Daoy (cell line): ENCODE measurements around the genes AXL and CEACAM3.

GRCh38 chr19:40610907-40611567 is 9.9 kb downstream of the LTBP4 start:
- RAMPAGE, long total RNA = no peak

DNA sequence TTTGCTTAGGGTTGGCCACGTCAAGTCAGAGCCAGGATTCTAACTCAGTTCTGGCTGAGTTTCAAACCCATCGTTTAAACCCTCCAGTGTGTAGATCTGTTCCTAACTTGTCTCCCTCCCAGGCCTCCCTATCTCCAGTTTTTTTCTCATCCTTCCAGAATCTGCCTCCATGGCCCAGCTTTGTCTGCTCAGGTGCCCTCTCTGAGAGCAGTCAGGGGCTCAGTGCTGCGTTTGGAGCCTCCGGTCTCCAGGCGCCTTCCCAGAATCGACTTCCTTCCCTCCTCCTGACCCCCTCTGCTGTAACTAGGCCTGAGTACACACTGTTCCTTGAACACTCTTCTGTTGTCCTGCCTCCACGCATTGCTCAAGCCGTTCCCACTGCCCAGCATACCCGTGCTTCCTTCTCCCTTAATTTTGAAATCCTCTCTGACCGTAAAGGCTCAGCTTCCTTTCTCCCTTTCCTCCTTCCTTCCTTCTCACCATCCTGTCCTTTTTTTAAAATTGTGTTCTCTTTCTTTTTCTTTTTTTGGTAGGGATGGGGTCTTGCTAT is 3.6 kb downstream of the ITPKC start:
- RAMPAGE, long total RNA = no peak

- RAMPAGE, long total RNA = no peak
Observed at GRCh38 chr19:40847594-40848046, 2.6 kb downstream of the CYP2A6 start.

DNA sequence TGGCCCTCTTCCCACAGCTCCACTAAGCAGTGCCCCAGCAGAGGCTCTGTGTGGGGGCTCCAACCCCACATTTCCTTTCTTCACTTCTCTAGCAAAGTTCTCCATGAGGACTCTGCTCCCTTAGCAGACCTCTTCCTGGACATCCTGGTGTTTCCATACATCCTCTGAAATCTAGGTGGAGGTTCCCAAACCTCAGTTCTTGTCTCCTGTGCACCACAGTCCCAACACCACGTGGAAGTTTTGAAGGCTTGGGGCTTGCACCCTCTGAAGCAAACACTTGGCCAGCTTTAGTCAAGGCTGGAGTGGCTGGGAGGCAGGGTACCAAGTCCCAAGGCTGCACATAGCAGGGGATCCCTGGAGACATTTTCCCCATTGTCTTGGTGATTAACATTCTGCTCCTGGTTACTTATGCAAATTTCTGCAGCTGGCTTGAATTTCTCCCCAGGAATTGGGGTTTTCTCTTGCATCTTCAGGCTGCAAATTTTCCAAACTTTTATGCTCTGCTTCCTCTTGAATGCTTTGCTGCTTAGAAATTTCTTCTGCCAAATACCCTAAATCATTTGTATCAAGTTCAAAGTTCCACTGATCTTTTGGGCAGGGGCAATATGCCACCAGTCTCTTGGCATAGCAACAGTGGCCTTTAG is 10.3 kb upstream of the CYP2B6 start:
- RAMPAGE, long total RNA = no peak

DNA sequence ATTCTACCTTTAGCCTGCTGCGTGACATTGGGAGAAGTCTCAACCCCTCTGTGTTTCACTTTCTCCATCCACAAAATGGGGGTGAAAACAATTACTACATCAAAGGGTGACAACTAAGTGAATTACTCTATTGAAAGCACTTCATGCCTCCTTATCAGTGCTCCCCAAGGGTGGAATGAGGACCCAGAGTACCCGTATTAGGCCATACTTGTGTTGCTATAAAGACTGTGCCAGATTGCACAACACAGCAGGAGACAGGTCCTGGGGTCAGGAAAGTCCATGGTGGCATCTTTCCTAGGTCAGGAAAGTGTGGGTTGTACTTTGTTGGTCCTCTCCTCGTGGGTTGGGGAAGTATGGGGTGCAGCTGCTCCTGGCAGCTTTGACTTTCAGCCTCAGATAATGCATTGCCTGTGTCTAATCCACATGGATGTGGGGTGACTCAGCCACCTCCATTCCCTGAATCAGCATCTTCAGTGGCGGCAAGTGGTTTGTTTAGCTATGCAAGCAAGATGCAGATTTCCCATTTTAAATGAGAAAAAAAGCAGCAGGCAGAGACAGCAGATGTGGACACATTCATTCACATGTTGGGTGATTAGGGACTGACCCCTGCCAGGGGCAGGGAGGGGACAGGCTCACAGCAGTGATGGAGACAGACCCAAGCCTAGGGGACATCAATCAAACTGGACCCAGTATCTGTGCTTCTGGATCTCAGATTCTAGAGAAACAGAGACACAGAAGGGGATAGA is 8.4 kb upstream of the CYP2B6 start:
- RAMPAGE, long total RNA = no peak

- RAMPAGE, long total RNA = start-site peak on the plus strand at chr19:41219185-41219216, 97 and 63 reads in 2 replicates
Observed at GRCh38 chr19:41218482-41219566, at the start of gene AXL. AXL (plus strand) TSS chr19:41219223.

DNA sequence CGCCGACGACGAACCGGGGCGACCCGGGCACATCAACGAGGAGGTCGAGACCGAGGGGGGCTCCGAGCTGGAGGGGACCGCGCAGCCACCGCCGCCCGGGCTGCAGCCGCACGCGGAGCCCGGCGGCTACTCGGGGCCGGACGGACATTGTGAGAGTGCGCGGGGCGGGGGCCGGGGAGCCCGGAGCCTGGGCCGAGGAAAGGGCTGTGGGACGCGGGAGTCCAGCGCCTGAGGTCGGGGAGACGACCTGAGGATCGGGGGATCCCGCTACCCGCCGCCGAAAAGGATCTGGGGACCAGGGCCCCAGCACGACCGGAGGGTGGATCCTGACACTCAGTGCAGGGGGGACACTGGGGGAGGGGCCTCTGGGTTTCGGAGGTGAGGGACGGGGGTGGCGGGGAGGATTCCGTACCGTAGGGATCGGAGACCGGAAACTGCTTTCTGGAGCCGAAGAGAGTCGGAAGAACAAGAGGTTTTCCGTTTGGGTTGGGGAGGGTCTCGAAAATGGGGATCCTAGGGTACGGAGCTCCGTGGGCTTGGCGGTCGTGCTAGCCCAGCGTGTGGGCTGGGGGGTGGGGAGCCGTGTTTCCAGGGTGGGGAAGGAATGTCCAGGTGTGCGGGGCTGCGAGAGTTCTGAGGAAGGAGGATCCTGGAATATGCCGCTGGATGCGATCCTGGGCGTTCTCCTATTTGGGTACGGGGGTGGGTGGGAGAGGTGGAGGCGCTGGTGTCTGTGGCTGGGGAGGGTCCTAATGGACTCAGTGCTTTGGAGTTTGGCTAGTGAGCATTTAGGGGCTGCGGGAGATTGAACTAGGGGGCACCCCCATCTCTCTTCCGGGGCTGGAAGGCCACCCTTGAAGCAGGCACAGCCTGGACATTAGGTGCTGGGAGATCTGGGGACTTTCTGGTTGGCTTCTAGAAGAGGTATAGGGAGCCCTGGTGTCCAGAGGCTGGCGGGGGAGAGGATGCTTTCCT is 765 bp downstream of the HNRNPUL1 start:
- RAMPAGE, long total RNA = start-site peak on the plus strand centred at position 414 of the sequence, 140 bp wide, 30 and 36 reads in 2 replicates

- RAMPAGE, long total RNA = no peak
Observed at GRCh38 chr19:41266617-41267346, 2.6 kb downstream of the HNRNPUL1 start.

DNA sequence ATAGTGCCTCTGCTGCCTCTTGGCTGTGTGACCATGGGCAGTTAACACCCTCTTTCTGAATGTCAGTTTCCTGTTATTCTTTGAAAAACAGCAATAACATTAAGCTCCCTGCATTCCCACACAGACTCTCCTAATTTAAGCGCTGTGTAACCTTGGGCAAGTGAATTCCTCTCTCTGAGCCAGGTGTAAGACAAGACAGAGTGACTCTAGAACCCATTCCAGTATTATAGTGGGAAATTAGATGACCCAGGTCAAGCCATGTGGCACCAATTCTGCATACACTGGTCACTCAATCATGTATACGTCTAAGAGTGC is 4.6 kb downstream of the TGFB1 start:
- RAMPAGE, long total RNA = no peak

DNA sequence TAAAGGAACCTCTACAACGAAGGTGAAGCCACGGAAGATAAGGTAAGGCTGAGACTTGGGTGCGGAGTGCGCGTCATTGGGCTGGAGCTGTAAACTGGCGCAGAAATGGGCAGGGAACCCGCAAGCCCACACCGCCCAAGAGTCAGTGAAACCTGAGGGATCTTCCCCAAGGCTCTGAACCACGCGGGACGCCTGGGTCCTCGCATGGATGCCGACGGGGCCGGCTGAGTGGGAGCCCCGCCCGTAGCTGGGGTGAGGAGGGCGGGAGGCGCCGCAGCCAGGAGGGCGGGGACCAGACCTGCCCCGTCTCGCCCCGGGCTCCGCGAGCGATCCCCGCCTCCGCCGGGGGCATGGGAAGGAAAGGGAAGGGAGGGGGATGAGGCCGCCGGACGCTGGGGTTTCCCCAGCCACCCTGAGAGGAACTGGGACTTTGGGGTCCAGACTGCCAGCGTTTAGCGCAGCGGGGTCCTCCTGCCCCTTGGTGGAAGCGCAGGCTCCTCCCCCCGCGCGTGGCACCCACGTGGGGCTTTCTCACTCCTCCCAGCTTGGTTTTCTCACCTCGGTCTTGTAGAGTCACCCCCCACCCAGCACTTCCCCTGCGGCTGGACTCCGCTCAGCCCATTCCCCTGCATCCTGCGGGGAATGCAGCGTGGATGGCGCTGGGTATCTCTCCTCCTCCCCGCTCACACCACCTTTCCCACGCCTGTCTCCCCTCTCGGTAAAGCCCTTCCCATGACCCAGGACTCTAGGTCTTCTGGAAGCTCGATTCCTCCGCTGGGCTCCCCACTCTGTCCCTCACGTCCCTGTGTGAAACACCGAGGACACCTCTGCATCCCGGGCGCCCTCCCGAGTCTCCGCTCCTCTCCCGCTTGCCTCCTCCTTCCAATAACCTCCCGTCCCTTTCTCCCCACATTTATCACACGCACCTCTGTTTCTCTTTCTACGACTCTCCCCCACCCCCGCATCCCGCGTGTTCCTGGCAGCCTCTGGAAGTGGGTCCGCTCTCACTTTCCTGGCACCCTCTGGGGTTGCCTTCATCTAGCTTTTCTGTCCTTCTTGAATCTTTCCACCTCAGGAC is 2.2 kb downstream of the TGFB1 start:
- RAMPAGE, long total RNA = no peak

GRCh38 chr19:41420329-41421164 is 6.6 kb downstream of the B3GNT8 start:
- RAMPAGE, long total RNA = no peak

GRCh38 chr19:41427639-41428676 is 784 bp upstream of the B3GNT8 start:
- RAMPAGE, long total RNA = no peak

DNA sequence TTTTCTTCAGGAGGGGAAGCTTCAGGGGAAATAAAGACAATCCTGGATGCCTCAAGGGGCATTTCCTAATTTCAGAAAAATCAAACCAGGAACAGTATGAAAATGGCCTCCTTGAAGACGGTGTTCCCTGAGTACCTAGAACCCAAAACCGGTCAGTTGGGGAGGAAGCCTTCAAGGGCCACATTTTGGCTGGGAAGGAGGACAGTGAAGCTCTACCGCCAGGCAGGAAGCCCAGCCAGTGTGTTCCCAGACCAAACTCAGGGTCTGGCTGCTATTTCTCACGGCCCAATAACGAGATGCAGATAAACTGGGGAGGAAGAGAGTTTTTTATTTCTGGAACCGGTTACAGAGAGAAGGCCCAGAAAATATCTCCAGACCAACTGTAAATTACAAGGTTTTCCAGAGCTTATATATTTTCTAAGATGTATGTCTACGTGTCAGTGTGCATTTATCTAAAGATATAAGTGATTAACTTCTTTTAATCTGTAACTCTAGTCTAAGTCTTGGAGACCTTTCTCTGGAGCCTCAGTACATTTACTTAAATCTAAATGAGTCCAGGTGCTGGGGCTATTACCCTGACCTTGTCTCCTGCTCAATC is 24.2 kb upstream of the CEACAM21 start:
- RAMPAGE, long total RNA = no peak

DNA sequence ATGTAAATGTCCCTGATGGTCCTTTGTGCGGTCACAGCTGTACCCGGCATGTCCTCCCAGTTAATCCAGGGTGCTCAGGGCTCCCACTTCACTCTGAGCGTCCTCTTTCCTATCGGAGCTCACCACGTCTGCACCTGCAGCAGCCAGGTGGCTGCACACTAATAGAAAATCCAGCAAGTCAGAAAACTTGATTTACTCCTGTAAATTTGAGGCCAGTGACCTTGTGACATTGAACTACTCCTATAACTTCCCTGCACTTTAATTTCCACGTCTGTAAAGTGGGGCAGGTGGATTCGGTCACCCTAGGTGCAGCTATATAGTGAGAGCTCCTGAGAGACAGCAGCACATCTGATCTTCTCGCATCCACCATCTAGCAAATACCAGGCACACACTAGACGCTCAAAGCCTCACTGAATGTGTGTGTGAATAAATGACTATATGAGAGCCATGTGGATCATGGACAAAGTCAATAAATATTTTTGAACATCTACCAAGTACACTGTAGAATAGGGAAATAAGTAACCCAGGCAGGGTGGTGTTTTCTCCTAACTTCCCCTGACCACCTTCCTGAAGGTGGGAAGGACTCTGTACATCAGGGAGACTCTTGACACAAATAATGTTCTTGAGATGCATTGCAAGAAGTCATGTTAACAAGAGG is 6.8 kb upstream of the CEACAM6 start:
- RAMPAGE, long total RNA = no peak

DNA sequence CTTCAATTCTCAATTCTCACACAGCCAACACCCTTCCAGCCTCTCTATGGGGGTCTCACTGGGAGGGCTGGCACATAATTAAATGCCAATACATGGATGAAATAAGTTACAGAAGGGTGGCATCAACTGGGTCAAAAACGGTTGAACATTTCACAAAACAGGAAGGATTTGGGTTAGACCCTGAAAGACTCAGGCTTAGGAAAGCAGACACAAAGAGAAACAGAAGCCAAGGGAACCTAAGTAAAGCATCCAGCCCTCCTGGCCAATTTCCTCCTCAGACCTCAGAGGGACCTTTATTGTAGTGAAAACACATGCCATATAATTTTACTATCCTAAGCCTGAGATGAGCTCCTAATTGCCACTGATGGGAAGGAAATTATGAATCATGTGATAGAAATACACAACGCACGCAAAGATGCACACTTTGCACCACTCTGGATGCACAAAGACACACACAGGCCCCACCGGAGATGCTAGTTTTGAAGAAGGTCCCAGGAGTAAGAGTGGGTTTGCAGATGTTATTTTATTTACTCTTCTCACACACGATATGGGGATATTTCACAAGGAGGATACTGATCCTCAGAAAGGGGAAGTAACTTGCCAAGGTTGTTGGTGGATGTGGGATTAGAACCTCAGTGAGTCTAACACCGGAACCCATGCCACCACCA is 12.0 kb upstream of the CEACAM3 start:
- RAMPAGE, long total RNA = no peak

- RAMPAGE, long total RNA = no peak
Observed at GRCh38 chr19:41796363-41796899, at the start of gene CEACAM3. CEACAM3 (plus strand) TSS chr19:41796587.

GRCh38 chr19:41862492-41863676 is 2.8 kb downstream of the RPS19 start:
- RAMPAGE, long total RNA = no peak

- RAMPAGE, long total RNA = no peak
Observed at GRCh38 chr19:41883402-41883646, 340 bp downstream of the ARHGEF1 start.

GRCh38 chr19:41888759-41889200 is 5.8 kb downstream of the ARHGEF1 start:
- RAMPAGE, long total RNA = no peak

- RAMPAGE, long total RNA = no peak
Observed at GRCh38 chr19:41902649-41903071, 19.7 kb downstream of the ARHGEF1 start.